UCH-1 (cell line): ENCODE data around the genes CFI and CAMK2D.

DNA sequence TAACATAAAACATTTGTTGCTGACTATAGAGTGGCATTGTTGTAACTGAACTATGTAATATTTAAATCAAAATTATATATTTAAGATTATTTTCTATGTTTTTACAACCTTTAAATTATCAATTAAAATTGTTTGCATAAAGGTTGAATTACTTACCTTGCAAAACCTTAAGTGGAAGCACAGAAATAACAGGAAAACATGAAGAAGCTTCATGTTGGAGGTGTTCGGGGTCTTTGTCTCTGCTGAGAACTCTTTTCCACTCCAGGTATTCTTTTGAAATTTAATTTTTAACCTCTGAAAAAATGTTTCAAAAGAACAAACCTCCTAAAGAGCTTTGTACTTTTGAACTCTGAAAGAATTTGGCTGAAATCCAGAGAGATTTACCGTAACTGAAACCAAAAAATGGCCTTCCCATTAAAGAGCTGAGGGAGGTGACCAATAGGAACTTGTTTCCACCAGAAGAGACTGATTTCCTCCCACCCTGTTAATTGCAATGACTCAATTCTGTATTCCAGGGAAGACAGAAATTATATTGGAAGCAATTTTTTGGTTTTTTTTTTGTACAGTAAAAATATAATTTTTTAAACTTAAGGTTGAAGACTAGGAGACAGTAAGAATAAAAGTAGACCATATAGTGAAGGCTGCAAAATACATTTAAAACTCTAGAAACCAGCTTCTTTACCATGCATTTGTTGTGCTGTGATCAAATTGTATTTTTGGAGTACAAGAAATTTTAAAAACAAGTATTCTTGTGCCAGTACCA lies at the start of gene CFI:
TSS of gene CFI (minus strand) at position 241 of the 763 bp plus-strand sequence.
- RRBS: no CpG with 5 or more reads among the region's 2 CpGs

DNA sequence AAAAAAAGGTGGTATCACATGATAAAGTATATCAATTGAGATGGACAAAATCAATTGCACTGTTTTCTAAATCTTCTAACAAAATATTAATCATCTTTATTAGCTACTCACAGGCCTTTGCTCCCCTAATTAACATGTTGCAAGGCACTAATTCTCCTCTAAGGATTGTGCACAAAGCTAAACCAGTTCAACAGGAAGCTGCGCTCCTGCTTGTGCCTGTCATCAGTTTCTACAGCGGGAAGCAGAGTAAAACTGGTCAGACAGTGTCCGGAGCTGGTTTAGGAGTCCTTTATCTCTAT lies 79.2 kb downstream of the ELOVL6 start:
- RRBS: no CpG with 5 or more reads among the region's 3 CpGs

GRCh38 chr4:110172951-110173393 lies 25.4 kb downstream of the ELOVL6 start:
- RRBS: no CpG with 5 or more reads among the region's 1 CpG

- RRBS: 0% methylated on average over 1 of the region's 46 CpGs
Observed at GRCh38 chr4:110618044-110618823, 4.6 kb downstream of the PITX2 start.

DNA sequence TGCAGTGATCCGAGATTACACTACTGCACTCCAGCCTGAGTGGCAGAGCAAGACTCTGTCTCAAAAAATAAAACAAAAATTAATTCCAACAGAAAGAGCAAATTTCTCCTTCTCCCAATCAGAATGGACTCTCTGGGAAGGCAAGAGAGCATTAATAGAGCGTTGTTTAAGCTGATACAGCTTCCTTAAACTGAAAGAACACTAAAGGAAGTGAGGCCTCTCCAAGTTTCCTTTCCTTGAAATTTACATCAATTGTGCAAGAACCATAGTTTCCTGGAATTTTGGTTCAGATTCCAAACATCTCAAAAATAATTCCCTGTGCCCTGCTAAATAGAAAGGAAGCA lies 4.0 kb upstream of the FAM241A start:
- RRBS: no CpG with 5 or more reads among the region's 2 CpGs

GRCh38 chr4:112173917-112174677 lies 28.8 kb downstream of the FAM241A start:
- RRBS: 57% methylated on average over 1 of the region's 7 CpGs

DNA sequence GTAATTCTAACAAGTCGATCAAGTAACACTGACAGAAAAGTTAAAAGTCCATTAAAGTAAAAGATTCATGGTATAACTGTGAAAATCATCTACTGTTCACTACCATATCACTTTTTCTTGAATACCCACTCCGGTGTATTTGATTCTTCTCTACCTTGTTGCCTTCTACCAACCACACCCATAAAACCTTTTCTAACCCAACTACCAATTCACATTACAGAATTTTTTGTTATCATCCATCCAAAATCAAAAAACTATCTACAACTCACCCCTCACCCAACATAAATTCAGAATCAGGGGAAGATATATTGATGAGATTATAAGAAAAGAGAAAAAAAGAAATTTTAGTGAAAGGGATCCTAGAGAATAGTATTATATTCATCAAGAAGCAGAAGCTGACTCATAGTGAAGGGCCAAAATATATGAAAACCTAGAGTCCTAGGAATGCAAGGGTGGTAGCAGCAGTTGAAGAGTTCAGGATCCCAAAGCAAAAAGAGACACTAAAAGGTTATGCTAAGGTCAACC lies 47.8 kb downstream of the ZGRF1 start:
- RRBS: no CpG with 5 or more reads among the region's 2 CpGs

GRCh38 chr4:112647859-112648800 lies 11.2 kb downstream of the LARP7 start:
- RRBS: no CpG with 5 or more reads among the region's 6 CpGs

DNA sequence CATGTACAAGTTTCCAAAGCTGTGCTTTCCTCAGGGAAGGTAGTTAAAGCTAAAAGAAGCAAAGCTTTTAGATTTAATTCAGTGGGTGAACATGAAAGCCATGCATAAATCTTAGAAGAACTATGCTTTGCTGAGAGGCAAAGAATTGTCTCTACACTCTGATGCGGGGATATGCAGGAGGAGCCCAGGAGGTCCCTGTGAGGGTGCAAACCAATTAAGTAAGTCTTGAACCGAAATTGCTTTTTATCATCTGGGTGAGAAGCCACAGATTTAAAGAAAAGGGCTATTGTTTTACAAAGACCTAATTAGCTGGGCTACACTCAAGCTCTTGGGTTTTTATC lies 188.6 kb upstream of the ANK2 start:
- RRBS: no CpG with 5 or more reads among the region's 2 CpGs

GRCh38 chr4:113116385-113117513 lies 67.3 kb downstream of the ANK2 start:
- RRBS: no CpG with 5 or more reads among the region's 20 CpGs

DNA sequence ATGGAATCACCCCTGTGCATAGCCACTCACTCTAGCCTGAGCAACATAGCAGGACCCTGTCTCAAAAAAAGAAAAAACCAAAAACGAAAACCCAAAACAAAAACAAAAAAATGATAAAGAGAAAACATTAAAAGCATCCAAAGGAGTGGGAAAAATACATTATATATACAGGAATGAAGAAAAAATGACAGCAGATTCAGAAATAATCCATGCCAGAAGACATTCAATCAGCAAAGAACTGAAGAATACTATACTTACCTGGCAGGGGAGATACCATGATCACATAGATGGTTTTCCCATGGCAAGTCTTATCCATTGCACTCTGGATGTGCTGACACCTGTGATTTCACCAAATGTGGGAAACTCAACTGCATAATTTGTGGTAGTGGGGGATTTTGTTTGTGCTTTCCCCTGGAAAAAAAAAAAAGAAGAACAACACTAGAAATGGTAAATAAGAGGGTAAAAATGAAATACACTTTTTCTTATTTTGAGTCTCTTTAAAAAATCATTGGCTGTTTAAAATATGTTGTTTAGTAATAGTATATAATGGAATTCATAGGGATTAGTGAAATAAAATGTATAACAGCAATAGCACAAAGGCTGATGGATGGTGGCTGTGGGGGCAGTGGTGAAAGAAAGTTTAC lies 341.3 kb downstream of the CAMK2D start:
- RRBS: no CpG with 5 or more reads among the region's 1 CpG

- RRBS: no CpG with 5 or more reads among the region's 4 CpGs
Observed at GRCh38 chr4:113447824-113448182, 313.7 kb downstream of the CAMK2D start.

GRCh38 chr4:113453665-113454131 lies 307.8 kb downstream of the CAMK2D start:
- RRBS: no CpG with 5 or more reads among the region's 1 CpG

DNA sequence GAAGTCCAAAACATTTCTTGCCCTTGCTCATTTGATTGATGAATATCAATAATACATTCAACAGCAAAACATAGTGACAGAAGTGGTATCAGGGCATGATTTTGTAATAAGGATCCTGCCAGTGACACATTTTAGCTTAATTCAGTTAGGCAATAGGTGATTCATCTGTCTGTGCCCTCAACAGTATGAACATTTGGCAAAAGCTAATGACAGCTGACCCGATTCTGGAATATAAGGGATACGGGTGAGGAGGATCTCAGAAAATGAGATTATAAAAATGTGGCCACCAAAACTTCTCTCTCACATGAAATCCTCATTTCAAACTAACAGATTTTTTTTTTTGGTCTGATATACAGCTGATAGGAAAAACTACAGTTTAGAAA lies 293.9 kb downstream of the CAMK2D start:
- RRBS: no CpG with 5 or more reads among the region's 2 CpGs

- RRBS: no CpG with 5 or more reads among the region's 15 CpGs
Observed at GRCh38 chr4:113493193-113494291, 268.0 kb downstream of the CAMK2D start.

- RRBS: no CpG with 5 or more reads among the region's 4 CpGs
Observed at GRCh38 chr4:113532684-113533305, 228.7 kb downstream of the CAMK2D start.

DNA sequence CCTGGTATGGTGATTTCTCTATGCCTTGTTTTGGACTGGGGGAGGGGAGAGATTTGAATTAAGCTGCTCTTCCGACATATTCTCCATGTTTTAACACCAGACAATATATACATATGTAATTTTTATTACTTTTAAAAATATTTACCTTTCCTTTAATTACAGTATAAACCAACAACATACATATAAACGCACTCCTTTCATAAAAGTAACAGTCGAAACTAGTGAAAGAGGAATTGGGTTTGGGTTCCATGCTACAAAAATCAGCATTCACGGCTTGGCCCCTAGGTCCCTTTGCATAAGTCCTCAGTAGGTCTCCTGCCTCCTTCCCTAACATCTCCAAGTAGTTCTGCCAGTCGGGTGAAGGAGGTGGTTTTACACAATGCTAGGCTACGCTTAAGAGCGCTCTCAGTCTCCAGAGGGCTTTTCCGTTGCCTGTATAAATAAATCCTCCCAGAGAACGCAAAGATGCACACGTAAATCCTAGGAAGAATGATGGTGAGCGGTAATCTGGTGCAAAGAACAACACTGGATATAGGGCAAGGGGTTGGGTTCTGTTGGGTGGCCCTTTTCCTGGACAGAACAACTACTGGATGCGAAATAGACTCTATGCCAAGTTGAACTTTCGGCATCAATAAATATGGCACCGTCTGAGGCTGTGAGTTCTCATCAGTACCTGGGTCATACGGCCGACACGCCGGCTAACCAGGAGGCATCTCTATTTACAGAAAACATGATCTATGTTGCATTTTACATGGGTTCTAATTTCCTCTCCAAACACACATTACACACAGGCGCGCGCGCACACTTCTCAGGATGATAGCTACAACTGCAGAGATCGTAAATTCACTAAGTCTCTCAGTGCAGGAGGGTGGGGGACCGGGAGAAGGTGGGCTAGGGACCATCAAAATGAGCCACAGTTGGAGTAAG lies 1.4 kb downstream of the CAMK2D start:
- RRBS: no CpG with 5 or more reads among the region's 24 CpGs

- RRBS: 4% methylated on average over 12 of the region's 59 CpGs
Observed at GRCh38 chr4:113761654-113762476, at the start of gene CAMK2D. Gene CAMK2D (minus strand): TSS chr4:113761738.

- RRBS: no CpG with 5 or more reads among the region's 9 CpGs
Observed at GRCh38 chr4:113762477-113762721, 861 bp upstream of the CAMK2D start.